Measurements from ENCODE around the gene EFCAB12.

- RAMPAGE, long total RNA: no peak
- RRBS: no CpG with 5 or more reads among the region's 2 CpGs
These were observed 11.1 kb downstream of the EFCAB12 start for GRCh38 chr3:129417312-129417839.

DNA sequence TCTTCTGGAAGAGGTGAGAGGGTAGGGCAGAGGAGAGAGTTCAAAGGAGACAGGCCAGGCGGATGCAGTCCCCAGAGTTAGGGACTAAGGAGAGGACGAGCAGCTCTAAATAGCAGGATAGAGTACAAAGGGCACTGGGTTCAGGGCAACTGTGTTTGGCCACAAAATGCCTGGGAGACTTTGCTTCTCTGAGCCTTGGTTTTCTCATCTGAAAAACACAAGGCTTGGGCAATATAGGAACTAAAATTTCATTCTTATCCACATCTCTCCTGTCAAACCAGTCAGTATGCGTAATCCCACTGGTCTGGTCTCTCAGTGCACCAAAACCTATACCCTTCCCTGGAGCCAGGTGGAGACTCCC, 10.0 kb downstream of the EFCAB12 start:
- RAMPAGE, long total RNA: no peak
- RRBS: no CpG with 5 or more reads among the region's 3 CpGs

DNA sequence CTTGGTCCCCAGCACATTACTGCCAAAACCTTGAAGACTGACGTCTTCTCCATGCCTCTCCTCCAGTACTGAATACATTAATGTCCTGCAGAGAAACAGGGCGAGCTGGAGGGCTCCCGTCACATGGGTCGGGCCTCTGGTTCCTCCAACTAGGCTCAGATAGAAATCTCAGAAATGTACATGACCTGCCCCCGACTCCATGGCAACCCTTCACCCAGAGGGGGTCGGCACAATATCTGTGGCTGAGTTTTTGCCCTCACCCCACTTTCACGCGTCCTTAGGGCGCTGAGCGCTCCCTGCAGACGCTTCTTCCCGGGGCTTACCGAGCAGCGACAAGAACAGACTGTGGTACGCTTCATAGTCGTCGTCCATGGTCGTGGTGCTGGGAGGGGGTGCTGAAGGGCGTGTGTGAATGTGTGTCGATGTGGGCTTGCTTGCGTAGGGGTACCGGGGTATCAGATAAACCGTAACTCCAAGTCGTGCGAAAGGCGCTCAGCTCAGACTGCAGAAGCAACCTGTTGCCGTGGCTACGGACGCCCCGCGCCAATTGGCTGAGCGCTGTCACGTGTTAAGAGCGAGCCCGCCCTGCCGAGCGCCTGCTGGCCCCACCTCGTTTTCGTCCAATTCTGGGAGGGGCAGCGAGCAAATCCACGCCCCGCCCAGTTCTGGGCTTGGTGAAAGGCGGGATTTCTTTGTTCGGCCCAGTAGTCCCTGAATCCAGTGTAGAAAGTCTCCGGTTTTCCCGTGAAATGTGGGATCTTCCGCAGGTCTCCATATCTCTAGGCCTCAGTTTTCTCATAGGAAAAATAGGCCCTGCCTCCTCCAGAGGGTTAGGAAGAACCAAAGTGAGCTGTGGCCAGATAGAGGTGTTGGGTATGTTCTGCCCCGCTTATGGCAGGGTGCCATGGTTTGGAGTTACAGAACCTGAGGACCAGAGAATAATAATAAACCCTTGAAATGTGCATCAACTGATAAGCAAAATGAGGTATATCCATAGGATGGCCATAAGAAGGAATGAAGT, at the start of gene EFCAB12:
TSS of gene EFCAB12 (minus strand) at position 520 of the 1,021 bp plus-strand sequence.
- RAMPAGE, long total RNA: no peak
- RRBS: no CpG with 5 or more reads among the region's 48 CpGs

DNA sequence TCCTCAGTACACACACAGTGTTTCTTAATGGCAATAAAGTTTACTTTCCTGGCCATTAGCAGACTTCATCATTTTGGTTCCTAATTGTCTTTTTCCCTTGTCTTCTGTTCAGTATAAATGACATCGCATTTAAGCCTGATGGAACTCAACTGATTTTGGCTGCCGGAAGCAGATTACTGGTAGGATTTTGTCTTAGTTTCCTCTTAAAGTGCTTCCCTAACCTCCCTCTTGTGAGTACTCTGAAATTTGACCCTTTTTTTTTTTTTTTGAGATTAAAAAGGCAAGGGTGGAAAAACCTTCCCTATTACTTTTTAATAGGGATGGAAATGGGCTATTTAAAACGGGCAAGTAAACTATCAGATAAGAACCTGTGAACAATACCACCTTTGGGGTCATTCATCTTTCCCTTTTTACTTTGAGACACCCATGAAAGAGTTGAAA, 9.8 kb downstream of the IFT122 start:
- RAMPAGE, long total RNA: no peak
- RRBS: no CpG with 5 or more reads among the region's 3 CpGs

DNA sequence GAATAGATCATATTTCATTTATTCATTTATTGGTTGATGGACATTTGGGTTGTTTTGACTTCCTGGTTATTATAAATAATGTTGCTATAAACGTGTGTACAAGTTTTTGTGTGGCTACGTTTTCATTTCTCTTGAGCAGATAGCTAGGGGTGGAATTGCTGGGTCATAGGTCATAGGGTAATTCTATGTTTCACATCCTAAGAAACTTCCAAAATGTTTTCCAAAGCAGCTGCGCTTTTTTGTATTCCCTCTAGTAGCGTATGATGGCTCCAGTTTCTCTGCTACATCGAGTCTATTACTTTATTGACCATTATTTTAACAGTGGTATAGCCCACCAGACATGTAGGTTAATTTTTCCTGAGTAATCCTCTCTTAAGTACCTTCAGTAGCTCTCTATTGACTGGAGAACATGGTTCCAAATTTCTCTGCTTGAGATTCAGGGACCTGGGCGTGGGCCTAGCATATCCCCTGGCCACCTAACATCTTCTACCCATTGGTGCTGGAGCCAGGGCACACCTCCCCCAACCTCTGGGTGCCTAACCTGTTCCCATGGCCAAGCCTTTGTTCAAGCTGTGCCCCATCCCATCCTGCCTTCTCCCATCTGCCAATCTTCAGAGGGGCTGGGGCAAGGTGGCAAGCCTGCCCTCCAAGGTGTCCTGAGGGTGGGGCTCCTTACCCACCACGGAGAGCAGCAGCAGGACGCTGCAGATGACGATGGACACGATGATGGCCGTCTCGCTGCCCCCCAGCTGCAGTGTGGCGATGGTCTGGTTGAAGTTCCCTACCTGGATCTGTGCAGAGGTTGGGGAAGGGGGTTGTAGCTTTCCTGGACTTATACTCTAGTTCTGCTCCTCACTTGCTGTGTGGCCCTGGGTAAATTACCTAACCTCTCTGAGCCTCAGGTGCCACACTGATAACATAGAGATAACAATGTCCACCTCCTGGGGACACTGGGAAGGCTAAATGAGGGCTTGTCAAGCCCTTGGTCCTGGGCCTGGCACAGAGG, 26.5 kb downstream of the H1-8 start:
- RAMPAGE, long total RNA: no peak
- RRBS: no CpG with 5 or more reads among the region's 13 CpGs

DNA sequence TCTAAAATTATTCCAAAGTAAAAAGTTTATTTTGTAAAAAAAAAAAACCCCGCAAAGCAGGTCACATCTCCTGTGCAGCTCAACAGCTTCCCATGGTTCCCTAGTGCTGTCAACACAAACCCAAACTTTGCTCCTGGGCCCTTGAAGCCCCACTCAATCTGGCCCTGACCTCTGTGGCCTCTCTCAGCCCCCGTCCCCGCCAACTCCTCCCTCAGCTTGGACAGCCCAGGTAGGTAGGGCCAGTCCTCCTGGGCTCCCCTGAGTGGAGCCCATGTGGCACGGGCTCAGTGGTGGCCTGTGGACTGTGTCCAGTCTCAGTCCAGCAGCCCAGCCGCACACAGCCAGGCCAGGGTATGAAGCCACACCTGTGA, 11.7 kb downstream of the PLXND1 start:
- RAMPAGE, long total RNA: no peak
- RRBS: no CpG with 5 or more reads among the region's 5 CpGs

GRCh38 chr3:129599083-129599493, 7.4 kb downstream of the PLXND1 start:
- RAMPAGE, long total RNA: no peak
- RRBS: 78% methylated on average over 7 of the region's 20 CpGs

DNA sequence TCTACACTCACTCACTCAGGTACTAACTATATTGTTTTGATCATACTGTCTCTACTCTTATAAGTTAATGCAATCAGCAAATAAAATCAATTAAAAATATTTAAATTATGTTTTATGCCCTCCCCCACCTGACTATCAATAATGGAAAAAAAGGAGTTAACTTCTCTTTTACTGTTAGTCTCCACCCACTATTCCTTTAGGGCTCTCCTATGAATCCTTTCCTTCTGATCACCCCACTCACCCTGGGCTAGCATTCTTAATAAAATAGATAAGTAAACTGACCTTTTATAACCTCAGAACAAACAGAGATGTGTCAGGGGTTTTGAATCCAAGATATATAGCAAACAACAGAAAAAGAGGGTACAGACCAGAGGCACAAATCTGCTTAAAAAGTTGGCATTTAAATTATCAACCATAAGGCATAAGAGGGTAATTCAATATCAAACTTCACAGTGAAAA, 116.0 kb upstream of the PLXND1 start:
- RAMPAGE, long total RNA: no peak

- RAMPAGE, long total RNA: no peak
- RRBS: no CpG with 5 or more reads among the region's 4 CpGs
These were observed 136.3 kb downstream of the TMCC1 start for GRCh38 chr3:129757061-129757850.

GRCh38 chr3:129827645-129828695, 65.5 kb downstream of the TMCC1 start:
- RAMPAGE, long total RNA: no peak
- RRBS: no CpG with 5 or more reads among the region's 12 CpGs

DNA sequence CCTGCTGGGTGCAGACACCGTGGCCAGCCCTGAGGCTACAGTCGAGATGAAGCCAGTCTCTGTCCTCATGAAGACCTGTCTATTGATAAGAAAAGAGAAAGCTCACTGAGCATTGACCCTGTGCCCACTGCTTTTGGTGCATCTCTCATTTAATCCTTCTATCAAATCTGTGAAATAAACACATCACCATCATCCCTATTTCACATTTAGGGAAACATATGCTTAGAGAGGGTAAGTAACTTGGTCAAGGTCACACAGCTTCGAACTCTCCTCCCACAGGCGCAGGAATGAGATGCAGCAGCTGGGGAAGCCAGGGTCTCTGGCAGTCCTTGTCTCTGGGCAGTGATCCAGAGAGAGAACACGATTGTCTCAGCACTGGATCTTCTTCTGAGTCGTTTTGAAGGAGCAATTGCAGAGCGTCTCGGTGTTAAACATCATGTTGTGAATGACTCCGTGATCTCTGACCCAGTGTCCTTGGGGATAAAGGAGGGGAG, 41.2 kb downstream of the ALG1L2 start:
- RAMPAGE, long total RNA: no peak
- RRBS: no CpG with 5 or more reads among the region's 9 CpGs

GRCh38 chr3:131025476-131025902, 1.1 kb downstream of the ASTE1 start:
- RAMPAGE, long total RNA: no peak
- RRBS: no CpG with 5 or more reads among the region's 1 CpG

DNA sequence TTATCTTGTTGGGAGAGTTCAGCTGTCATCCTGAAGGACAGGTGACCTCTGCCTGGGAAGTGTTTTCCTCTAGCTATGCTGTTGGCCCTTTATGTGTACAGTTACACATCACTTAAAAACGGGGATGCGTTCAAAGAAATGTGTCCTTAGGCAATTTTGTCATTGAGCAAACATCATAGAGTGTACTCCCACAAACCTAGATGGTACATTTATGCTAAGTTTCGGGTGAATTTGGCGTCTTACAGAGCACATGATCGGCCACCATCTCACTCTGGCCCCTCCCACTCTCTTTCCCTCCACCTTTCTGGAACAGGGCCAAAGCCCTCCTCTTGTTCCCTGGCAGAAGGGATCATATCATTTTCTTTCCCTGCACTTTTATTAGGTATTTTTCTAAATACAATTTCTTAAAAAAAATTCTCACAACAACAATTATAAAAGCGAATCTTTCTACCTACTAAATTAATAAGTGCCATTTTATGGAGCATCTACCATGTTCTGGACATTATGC, 164.1 kb upstream of the NUDT16 start:
- RAMPAGE, long total RNA: no peak
- RRBS: no CpG with 5 or more reads among the region's 6 CpGs

DNA sequence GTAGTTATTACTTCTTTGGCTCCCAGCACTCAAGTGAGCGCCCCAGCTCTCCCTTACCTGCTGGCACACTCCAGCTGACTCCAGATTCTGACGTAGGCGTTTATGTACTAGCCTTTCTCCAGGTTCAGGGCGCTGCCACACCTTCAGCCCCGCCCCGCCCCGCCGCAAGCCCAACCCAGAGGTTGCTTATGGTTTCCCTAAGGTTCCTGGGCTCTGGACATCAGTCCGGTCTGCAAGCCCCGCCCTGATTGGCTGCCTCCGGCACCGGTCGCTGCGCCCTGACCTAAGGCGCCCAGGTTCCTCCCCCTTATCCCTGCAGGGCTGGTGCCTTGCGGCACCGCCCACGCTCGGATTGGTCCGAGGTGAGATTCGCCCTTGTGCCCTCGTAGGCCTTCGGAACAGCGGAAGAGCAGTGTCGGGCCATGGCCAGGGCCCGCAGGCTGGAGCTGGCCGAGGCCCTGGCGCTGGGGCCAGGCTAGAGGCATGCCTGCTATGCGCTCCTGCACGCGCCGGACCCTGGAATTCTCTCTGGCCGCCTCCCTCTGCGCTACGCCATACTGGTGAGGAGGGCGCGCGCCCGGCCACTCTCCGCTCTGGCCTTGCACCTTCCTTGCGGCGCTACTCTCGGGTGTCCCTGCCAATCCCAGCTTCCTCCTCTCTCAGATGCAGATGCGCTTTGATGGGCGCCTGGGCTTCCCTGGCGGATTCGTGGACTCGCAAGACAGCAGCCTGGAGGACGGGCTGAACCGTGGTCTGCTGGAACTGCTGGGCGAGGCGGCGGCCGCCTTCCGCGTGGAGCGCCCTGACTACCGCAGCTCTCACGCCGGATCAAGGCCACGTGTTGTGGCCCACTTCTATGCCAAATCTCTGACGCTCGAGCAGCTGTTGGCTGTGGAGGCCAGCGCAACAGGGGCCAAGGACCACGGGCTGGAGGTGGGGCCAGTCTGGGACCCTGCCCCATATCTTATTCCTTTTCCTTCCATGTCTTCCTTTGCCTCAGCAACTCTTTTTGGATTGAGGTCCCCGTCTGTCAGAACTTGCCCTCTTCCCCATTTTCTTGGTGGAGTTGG, 19.7 kb upstream of the NUDT16 start:
- RAMPAGE, long total RNA: no peak
- RRBS: 1% methylated on average over 2 of the region's 66 CpGs

GRCh38 chr3:131384695-131385115, 3.1 kb downstream of the NUDT16 start:
- RAMPAGE, long total RNA: no peak

DNA sequence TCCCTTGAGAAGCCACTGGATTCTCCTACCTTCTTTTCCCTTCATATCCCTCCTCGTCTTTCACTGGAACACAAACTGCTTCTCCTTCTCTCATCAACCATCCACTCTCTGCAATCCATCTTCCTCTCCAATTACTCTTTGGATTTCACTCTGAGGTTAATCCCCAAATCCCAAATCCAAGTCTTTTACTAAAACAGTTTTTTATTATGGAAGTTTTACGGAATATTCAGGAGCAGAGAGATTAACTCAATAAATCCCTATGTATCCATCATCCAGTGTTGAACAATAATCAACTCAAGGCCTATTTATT, 25.5 kb downstream of the MRPL3 start:
- RAMPAGE, long total RNA: no peak
- RRBS: no CpG with 5 or more reads among the region's 2 CpGs

- RAMPAGE, long total RNA: start-site peak on the minus strand at chr3:132285409-132285418, 325 and 758 reads in 2 replicates
- RRBS: no CpG with 5 or more reads among the region's 22 CpGs
These were observed 31.9 kb upstream of the ACP3 start for GRCh38 chr3:132285012-132286014.

DNA sequence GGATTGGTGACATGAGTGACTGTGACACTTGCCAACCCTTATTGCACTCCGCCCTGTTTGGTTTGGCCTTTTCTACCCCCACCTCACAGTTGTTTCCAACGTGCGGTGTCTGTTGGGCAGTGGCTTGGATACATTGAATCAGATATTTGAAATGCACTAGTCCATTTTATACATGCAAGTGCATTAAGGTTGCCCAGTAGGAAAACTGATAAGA, 1.9 kb downstream of the NPHP3 start:
- RAMPAGE, long total RNA: no peak
- RRBS: no CpG with 5 or more reads among the region's 3 CpGs

DNA sequence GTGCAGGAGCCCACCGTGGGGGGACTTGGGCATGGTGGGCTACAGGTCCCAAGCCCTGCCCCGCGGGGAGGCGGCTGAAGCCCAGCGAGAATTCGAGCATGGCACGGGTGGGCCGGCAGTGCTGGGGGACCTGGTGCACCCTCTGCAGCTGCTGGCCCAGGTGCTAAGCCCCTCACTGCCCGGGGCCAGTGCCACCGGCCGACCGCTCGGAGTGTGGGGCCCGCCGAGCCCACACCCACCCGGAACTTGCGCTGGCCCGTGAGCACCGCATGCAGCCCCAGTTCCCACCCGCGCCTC, 129.2 kb downstream of the TMEM108 start:
- RAMPAGE, long total RNA: no peak
- RRBS: no CpG with 5 or more reads among the region's 21 CpGs

DNA sequence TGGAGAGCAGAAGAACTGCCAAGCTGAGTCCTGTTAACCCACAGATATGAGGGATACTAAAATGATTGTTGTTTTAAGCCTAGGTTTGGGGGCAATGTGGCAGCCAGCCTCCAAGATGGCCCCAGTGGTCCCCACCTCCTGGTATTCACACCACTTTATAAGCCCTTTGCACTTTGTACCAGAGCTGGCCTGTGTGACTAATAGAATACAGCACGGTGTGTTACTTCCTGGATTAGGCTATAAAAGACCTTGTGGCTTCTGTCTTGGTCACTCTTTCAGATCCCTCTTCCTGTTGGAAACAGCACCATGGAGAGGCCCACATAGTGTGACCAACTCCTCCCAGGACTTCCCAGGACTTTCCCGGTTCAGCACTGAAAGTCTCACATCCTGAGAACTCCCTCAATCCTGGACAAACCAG, 32.4 kb upstream of the CDV3 start:
- RAMPAGE, long total RNA: no peak
- RRBS: no CpG with 5 or more reads among the region's 2 CpGs